Metastatic Breast Carcinoma in the Ovary (tissue), 3 donors: ENCODE data around the gene IL17REL.

GRCh38 chr22:49369046-49369665 lies 458.5 kb downstream of the BRD1 start:
- PRO-cap, 3 experiments = no peak in any of the 3 experiments

DNA sequence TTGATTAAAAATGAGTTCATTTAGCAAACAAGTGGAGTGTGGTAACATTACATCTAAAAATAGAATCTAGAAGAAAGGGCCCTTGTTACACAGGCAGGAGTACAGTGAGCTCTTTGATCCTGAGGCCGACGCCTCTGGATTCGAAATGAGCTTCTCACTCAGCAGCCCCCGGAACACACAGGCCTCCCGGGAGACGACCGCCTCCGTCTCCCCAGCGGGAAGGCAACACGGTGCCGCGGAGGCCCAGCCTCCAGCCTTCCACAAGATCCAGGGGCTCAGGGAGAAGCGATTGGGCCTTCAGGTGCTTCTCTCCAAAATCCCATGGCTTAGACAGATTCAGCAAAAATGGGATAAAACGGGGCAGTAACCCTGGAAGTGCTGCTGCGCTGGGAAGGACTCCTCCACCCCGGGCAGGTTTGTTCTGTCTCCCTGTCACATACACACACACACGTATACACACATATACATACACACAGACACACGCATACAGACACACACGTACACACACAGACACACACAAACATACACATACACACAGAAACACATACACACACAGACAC lies 379.0 kb downstream of the BRD1 start:
- PRO-cap, 3 experiments = no peak in any of the 3 experiments

DNA sequence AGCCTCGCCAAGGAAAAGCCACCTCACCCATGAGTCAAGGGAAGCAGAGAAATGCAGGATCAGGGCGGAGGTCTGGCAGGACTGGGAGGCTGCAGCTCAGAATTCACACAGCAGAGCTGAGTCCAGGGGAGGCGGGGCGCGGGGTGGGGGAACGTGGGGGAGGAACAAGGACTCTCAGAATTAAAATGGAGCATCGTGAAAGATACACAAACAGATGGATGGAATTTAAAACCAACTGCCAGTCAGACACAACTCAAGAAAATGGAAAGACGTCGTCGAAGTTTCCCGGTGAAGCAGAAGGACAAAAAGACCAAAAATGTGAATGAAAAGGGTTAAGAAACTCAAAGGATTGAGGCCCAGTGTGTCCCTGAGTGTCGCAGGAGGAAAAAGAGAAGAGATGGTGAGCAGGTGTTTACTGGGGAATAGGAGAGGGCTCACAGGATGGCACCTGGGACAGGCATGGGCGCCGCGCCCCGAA lies 377.5 kb downstream of the BRD1 start:
- PRO-cap, 3 experiments = no peak in any of the 3 experiments

- PRO-cap, 3 experiments = no peak in any of the 3 experiments
Measured at GRCh38 chr22:49536384-49537308, 291.0 kb downstream of the BRD1 start.

DNA sequence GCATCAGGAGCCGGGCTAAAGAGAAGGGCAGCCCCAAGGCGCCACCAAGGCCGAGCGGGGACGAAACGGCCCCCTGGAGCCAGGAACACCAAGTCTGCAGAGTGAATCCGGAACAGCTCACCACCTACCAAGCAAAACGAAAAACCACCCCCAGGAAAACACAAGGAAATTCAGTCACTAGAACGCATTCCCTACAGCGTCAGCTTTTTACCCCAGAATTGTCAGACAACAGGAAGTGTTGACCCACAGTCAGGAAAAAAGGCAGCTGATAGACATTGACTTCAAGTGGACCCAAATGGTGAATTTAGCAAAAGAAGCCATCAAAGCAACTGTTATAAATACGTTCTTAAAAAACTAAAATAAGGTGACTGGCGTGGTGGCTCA lies 176.7 kb downstream of the BRD1 start:
- PRO-cap, 3 experiments = no peak in any of the 3 experiments

- PRO-cap, 3 experiments = no peak in any of the 3 experiments
Measured at GRCh38 chr22:49761232-49761742, 66.4 kb downstream of the BRD1 start.

- PRO-cap, 3 experiments = no peak in any of the 3 experiments
Measured at GRCh38 chr22:49773847-49774363, 53.8 kb downstream of the BRD1 start.

- PRO-cap, 3 experiments = no peak in any of the 3 experiments
Measured at GRCh38 chr22:49800791-49801423, 26.8 kb downstream of the BRD1 start.

DNA sequence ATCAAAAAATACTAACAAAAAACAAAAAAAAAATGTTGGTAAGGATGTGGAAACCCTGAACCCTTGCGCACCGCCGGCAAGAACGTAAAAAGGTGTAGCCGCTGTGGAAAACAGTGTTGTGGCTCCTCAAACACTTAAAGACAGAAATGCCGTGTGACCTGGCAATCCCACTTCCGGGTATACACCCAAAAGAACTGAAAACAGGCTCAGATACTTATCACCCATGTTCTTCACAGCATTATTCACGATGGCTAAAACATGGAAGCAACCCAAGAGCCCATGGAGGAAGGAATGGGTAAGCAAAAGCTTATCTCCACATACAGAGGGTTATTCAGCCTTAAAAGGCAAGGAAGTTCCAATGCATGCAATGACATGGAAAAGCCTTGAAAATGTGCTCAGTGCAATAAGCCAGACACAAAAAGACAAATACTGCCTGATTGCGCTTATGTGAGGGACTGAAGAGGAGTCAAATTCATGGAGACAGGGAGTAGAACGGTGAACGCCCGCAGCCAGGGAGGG lies 19.6 kb downstream of the BRD1 start:
- PRO-cap, 3 experiments = no peak in any of the 3 experiments

- PRO-cap, 3 experiments = no peak in any of the 3 experiments
Measured at GRCh38 chr22:49931876-49932373, 13.5 kb downstream of the CRELD2 start.

DNA sequence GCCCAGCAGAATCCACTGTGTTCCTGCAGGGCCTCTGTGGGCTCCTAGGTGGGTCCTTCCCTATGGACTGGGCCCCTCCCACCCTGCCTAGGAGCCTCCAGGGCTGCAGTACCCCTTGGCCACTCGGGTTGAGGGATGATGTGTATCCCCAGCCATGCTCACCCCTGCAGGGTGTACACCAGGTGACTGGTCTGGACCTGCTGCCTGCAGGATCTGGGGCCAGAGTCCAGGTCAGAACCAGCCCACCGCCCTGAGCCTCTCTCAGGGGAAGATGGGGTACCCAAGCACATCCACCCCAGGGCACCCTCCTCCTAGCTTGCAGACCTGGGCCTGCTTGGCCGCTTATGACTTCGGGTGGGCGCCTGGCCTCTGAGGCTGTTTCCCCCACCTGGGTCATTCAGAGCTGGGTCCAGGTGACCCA lies 5.7 kb downstream of the PIM3 start:
- PRO-cap, 3 experiments = no peak in any of the 3 experiments

GRCh38 chr22:49972201-49972725 lies 11.7 kb downstream of the PIM3 start:
- PRO-cap, 3 experiments = no peak in any of the 3 experiments

- PRO-cap, 3 experiments = no peak in any of the 3 experiments
Measured at GRCh38 chr22:50000175-50000374, 12.5 kb downstream of the IL17REL start.

DNA sequence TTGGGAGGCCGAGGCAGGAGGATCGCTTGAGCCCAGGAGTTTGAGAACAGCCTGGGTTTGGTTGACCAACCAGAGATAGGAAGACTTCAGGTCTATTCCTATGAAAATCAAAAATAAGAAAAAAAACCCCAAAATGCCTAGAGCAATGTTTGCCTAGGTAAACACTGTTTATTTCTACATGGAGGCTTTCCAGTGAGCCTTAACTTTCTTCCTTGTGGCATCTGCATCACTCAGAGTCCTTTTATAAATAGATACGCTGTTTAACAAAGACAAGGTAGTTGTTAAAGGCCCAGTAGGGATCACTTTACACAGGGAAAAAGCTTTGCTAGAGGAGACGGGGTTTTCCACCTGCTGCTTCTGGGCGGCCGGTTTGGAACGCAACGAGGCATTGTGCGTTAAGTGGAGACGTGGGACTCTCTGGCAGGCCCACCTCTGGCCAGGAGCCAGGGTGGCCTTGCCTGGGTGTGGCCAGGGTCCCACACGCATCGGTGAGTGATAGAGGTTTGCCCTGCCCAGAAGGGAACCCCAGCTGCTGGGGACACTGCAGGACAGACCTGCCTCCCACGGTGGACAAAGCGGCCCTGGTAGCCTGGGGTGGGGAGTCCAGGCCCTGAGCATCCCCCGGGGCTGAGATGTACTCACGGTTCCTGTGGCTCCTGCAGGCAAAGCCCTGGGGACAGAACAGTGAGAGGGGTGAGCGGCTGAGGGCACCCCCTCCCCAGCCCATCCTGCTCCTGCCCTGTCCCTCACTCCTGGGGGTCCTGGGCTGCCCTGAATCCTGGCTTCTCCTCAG lies 4.4 kb downstream of the IL17REL start:
- PRO-cap, 3 experiments = no peak in any of the 3 experiments

GRCh38 chr22:50012474-50013040 lies at the start of gene IL17REL:
Gene IL17REL (minus strand): TSS chr22:50012765.
- PRO-cap, 3 experiments = no peak in any of the 3 experiments

GRCh38 chr22:50103985-50104354 lies 14.2 kb downstream of the MOV10L1 start:
- PRO-cap, 3 experiments = no peak in any of the 3 experiments

- PRO-cap, 3 experiments = no peak in any of the 3 experiments
Measured at GRCh38 chr22:50114283-50115148, 24.7 kb downstream of the MOV10L1 start.

DNA sequence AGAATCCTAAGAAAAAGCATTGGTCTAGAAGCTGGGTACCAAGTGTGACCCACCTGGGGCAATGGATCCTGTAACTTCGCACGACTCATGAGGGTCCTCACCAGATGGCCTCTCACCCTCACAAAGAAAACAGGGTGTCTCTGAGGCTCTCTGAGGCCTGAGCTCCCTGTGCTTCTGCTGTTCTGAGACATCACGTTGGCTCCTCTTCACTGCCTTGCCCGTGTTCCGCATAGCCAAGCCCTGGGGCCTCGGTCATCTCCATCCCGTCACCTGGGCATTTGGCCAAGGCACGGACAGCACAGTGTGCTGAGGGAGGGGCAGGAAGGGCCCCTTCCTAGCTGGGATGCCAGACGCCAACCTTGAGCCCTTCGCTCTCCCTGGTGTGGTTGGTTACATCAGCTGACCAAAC lies 25.8 kb downstream of the MOV10L1 start:
- PRO-cap, 3 experiments = no peak in any of the 3 experiments

DNA sequence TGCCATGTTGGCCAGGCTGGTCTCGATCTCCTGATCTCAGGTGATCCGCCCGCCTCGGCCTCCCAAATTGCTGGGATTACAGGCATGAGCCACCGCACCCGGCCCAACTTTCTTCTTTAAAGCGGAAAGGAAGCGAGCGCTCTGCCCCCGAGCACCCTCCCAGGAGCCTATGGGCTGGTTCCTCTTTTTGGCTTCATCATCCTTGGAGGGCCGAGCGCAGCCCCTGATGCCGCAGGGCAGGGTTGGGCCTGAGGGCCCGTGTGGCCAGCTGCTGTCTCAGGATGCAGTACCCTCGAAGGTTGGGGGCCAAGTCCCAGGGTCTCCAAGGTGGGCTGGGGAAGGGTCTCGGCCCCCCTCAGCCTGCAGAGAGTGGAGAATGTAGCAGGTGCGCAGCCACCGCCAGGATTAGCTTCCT lies 2.7 kb downstream of the PANX2 start:
- PRO-cap, 3 experiments = no peak in any of the 3 experiments

DNA sequence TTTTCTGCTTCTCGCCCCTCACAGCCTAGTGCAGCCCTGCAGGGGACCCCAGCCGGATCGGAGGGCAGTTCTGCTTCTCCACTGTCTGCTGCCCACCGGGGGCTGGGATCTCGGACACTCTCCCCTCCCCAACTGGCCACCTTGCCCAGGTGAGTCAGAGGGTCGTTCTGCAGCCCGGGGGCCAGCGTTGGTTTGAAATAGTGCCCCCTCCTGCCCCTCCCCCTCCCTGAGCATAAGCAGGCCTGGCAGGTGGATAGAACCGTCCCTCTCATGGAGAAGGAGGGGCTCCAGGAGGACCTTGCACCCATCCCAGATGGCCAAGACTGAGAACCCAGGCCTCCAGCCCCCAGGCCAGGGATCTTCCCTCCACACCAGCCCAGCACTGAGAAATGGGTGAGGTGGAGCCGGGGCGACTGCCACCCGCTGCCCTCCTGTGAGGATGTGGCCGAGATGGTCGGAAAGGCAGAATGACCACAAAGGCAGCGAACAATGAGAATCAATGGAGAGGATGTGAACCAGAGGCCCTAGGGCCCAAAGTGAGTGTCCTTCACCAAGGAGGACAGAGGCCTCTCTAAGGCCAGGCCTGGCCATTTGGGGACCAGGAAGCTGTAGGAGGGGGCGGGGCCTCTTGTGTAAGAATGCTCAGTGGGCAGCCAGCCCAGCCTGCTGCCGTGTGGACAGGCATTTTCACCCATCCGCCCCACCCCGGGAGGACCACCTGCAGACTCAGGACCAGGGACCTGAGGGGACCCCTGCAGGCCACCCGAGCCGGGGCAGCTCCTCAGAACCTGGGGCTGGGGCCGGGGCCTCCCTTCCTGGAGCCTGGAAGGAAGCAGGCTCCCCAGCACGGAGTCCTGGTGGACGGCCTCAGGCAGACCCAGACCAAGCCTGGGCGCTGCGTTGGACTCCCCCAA lies 1.9 kb upstream of the TRABD start:
- PRO-cap, 3 experiments = no peak in any of the 3 experiments